ENCODE data around the genes PRDM1 and RTN4IP1.

DNA sequence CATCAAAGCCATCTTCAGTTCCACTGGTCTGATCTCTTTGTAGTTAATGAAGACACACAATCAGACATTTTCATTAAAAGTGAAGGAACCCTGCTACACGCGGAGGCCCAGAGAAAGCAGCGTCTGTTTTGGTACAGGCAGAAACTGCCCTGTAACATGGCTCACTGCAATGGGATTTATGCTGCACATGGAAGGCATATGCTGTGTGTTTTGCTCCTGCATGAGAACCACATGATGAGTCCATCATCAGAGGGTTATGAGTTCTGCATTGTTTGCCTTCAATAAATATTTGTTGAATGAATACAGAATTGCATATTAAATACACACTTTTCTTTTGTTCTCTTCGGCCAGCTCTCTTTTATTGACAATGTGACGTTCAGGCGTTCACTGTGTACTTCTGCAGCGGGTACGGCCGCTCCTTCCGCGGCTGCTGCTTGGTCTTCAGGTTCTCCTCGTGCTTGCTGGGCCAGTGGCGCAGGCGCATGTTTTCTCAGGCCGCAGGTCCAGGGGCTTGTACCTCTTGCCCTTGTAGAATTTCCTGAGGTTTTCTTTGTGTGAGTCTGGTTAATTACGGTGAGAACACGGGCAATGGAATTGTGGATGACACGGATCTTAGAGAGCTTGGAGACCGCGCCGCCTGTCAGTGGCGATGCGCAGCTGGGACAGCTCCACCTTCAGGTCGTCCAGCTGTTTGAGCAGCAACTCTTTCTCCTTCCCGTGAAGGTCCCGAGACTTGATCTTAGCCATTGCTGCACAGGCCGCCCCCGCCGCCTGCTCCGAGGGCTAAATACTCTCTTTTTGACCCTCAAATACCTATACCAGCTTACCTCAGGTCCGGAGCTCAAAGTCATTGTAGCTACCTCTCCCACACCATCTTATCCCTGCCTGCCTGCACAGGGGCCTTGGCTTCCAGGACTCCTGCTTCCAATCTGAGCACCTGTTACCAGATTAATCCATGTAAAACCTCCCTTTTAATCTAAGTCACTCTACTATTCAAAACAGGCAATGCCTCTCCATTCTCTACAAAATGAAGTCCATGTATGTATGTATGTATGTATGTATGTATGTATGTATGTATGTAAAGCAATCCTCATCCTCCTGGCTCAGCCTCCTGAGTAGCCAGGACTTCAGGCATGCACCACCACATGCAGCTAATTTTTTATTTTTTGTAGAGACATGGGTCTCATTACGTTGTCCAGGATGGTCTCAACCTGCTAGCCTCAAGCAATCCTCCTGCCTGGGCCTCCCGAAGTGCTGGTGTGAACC, 100.4 kb downstream of the PREP start:
- PRO-cap: no peak

GRCh38 chr6:105453398-105453737, 50.5 kb upstream of the PREP start:
- PRO-cap: bidirectional peak, plus-strand start at chr6:105453629, minus-strand start at chr6:105453517

DNA sequence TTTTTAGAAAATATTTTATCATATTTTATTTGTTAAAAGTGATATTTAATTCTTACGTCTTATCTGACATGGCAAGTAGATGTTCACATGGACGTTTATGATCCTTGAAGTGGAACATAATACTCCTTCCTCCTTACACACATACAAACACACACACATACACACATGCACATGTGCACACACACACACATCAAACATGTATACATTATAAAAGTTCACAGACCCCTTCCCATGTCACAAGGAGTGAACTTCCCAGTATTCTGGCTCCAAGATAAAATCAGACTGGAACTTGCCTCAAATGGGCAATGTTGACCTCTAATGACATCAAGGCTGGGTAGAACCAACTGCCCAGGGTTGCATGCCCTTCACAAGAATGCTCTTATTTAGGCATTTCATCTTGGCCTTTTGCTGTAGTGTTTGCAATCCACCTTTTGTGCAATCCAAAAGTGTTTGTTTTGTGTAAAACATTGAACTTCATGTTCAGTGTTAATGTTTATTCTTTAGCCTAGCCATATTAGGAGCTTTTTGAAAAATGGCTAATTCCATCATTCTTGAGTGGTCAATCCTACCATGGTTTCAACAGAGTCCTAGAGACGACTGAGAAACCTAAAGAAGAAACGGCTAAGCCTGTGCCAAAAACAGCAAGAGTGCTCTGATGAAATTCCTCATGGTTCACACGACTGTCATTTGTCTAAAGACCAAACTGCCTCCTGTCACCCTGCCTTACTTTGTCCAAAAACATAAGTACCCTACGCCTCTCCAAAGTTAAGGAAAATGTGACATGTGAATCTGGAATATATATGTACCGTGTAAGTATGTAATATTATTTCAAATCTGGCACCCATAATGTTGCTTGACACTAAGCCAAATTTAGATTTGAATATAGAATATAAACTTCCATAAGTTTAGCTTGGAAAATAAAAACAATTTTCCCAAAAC, 279.7 kb upstream of the PRDM1 start:
- PRO-cap: bidirectional peak, plus-strand start at position 548 of the sequence, minus-strand start at position 273 of the sequence; unidirectional peak, plus-strand start at position 644 of the sequence

DNA sequence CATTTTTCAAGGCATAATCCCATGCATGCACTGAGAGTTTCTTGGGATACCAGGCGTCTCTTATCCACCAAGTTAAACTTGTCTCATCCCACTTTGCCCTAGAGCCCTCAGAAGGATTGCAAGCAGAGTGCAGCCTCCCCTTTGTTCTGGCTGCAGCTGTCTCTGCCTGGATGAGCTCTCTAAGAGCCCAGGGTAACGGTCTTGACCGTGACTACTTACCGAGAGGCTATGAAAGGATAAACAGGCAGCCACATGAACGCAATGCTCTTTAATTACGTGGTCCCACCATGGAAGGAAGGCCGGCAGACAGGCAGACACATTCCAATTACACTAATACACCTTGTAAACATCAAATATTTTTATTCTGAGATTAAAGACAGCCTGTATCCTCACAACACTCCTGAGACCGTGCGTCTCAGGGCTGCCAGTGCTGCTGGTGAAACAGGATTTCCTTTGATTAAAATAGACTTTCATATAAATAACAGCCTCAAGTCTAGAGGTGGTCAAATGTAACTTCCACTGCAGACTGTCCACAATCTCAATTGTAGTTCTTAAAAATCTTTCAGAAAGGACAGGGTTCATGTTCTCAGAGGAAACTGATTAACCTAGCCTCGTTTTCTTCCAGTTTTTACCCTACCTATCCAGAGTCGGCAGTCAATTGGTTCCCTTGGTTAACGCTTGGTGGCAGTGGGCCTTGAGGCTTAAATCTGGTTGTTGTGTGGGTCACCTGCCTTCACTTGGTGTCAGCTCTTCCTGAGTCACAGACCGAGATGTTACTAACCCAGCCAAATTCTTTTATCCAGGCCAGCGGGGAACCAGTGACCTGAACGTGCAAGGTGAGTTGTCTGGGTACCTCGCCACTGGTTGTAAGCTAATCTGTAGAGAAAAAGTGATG, 209.9 kb upstream of the PRDM1 start:
- PRO-cap: no peak

DNA sequence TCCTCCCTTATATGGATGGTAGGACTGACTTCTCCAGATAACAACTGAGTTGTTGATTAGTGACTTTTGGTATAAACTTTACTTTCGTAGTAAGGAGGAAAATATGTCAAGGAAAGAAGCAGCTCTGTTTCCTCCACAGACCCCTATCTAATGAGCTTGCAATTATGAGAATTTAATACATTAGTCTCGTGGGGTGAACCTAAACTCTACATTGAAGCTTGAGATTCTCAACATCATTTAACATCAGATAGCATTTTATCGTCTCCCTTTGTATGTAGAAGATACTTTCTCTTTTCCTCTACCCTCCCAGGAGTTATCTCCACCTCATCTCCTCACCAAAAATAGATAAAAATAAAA, 79.9 kb upstream of the PRDM1 start:
- PRO-cap: no peak

DNA sequence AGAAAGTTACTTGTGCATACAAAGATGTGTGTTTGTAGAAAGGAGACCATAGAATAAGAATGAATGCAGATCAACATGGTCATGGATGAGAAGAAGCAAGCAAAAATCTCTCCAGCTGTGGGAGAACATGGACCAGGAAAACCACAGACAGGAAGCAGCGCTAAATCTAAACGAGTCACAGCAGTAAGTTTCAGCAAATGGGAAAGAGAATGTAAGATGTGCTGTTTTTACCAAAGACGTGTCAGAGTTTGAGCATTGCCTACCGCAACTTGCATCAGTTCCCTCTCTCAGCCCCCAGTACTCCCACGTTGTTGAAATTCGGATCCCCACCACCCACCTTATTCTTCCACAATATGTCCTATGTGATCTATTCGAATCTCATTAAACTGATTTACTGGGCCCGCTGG, 59.4 kb upstream of the PRDM1 start:
- PRO-cap: no peak

DNA sequence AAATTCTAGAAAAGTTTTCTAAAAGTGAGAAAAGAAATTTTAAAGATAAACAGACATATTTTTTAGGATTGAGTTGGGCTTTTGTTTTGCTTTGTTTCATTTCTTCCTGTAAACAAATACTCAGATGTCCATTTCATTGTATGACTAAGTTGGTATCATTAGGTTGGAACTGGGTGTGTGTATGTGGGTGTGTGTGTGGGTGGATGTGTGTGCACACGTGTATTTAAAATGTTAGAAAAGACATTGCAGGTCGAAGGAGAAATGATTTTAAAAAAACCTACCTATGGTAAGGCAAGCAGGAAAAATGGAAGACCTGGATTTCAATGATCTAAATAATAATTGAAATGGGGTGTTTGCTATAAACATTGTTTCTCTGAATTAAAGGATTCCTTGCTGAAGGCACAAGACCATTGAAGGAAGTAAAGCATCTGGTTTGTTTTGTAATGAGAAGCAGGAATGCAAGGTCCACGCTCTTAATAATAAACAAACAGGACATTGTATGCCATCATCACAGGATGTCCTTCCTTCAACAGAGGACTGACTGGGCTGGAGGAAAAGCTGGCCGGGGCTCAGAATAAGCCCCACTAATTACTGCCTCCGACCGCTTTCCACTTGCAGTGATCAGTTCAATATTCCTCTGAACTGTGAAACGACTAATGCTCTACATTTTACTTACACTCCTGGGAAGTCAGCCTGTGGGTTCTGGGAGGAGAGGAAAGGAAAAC, 965 bp upstream of the PRDM1 start:
- PRO-cap: no peak

- PRO-cap: bidirectional peak, plus-strand start at chr6:106086373, minus-strand start at chr6:106086223
These were observed at the start of gene PRDM1 for GRCh38 chr6:106085734-106086732. Gene PRDM1 (plus strand): TSS chr6:106086336.

- PRO-cap: no peak
These were observed 109.0 kb downstream of the PRDM1 start for GRCh38 chr6:106195057-106195608.

DNA sequence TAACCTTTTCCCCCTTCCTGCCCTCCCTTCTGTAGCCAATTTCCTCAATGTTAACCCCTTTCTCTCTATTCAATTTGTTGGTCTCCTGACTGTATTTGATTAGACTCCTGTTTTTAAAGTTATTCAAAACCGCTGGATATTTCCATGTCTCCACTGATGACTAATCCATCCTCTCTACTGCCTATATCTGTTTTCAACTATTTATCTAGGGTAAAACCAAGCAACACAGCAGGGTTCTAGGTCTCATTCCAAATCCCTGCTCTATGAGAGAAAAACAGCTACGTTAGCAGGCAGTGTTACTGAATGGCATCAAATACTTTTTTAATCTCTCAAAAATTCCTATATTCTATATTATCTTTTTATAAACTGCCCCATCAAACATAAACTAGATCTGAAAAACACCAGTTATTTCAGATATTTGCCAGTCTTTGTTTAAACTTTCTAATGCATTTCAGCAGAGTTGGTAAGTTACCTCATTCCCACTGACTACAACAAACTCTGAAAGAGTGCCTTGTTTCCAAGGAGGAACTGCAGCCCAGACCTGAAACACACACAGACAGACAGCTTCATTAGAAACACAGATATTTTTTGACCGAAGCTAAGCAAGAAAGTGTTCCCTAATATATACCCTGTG, 8.2 kb downstream of the RTN4IP1 start:
- PRO-cap: no peak

- PRO-cap: bidirectional peak, plus-strand start at chr6:106629581, minus-strand start at chr6:106629496
These were observed at the start of gene RTN4IP1 for GRCh38 chr6:106628908-106630121. Gene RTN4IP1 (minus strand): TSS chr6:106629498.

- PRO-cap: no peak
These were observed 8.5 kb downstream of the QRSL1 start for GRCh38 chr6:106637662-106638414.

DNA sequence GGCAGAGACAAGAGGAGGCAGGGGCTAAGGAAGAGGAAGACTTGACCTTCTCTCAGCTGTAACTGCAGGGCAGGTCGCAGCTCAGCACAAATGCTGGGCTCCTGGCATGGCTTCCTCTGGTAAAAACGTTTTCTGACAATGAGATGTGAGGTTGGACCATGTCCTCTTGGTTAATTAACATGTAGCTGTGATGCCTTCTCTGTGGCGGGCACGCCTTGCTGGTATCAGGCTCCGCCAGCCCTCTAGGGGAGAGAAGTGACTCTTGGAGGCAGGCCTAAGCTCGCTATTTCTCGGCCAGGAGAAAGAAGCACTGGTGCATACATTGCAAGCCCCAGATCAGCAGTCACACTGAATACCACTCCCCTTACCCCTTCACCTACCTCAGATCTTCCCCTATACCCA, 64.9 kb downstream of the QRSL1 start:
- PRO-cap: no peak

- PRO-cap: no peak
These were observed 86.5 kb downstream of the QRSL1 start for GRCh38 chr6:106715829-106716371.

- PRO-cap: no peak
These were observed 111.5 kb downstream of the QRSL1 start for GRCh38 chr6:106740838-106741394.

GRCh38 chr6:106785669-106786054, 156.3 kb downstream of the QRSL1 start:
- PRO-cap: bidirectional peak, plus-strand start at chr6:106785890, minus-strand start at chr6:106785799

DNA sequence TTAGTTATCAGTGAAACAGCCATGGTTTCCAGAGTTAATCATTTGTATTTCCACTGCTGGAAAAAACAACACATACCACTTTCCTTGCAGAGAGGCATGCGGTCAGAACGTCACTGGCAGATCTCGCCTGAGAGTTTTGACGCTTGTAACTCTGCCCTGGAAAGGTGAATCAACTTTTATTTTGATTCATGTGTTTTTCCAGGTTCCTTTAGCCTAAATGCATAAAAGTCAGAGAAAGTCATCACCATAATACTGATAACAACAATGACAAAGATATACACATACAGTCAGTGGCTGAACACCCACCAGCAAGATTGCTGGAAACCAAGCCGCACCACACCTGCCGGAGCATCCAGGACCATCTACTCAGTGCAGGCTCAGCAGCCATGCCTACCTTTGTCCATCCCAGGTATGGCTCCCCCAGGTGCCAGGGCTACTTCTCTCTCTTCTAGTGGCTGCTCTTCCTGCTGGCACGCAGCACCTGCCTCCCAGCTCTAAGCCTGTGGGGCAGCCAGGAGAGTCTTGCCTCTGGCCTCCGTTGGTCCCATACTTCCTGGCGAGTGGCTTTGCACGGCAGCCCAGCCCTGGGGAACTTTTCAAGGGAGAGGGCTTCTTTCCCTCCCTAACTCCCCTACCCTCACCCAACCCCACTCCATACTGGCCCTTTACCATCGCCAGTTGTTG, 158.4 kb downstream of the QRSL1 start:
- PRO-cap: bidirectional peak, plus-strand start at position 282 of the sequence, minus-strand start outside the sequence

- PRO-cap: no peak
These were observed 61.4 kb downstream of the CD24 start for GRCh38 chr6:106913206-106913375.

- PRO-cap: bidirectional peak, plus-strand start at chr6:107490137, minus-strand start at chr6:107489895
These were observed 445 bp upstream of the SOBP start for GRCh38 chr6:107489319-107490024.

DNA sequence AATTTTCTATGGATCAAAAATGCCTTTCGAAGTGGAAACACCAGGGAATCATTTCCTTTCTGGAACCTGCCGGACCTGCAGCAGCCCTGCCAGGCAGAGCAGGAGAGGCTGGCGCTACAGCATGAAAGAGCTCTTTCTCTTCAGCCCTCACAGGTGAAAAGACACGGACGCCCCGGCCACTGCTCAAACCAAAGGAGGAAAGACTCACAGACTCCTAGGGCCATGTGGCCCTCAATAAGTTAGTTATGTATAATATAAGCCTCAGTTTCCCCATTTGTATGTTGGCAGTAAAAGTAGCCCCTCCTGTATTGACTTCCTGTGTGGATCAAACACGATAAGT, 8.3 kb downstream of the SCML4 start:
- PRO-cap: unidirectional peak, plus-strand start at position 143 of the sequence